H7 (cell line): ENCODE data around the genes LTBP4, NUMBL, CCDC97, CEACAM21 and RPS19.

DNA sequence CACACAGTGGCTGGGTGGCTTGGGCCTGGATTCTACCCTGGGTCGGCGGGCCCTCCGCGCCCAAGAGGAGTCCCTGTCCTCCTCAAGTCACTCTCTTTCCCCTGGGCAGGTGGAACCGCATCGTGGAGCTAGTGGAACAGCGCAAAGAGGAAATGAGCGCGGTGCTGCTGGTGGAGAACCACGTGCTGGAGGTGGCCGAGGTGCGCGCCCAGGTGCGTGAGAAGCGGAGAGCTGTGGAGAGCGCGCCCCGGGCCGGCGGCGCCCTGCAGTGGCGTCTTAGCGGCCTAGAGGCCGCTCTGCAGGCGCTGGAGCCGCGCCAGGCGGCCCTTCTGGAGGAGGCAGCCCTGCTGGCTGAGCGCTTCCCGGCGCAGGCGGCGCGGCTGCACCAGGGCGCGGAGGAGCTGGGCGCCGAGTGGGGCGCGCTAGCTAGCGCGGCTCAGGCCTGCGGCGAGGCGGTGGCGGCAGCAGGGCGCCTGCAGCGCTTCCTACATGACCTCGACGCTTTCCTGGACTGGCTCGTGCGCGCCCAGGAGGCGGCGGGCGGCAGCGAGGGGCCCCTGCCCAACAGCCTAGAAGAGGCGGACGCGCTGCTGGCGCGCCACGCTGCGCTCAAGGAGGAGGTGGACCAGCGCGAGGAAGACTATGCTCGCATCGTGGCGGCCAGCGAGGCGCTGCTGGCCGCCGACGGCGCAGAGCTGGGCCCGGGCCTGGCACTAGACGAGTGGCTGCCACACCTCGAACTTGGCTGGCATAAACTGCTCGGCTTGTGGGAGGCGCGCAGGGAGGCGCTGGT, 52.7 kb downstream of the SPTBN4 start:
- RAMPAGE, long total RNA: no peak

DNA sequence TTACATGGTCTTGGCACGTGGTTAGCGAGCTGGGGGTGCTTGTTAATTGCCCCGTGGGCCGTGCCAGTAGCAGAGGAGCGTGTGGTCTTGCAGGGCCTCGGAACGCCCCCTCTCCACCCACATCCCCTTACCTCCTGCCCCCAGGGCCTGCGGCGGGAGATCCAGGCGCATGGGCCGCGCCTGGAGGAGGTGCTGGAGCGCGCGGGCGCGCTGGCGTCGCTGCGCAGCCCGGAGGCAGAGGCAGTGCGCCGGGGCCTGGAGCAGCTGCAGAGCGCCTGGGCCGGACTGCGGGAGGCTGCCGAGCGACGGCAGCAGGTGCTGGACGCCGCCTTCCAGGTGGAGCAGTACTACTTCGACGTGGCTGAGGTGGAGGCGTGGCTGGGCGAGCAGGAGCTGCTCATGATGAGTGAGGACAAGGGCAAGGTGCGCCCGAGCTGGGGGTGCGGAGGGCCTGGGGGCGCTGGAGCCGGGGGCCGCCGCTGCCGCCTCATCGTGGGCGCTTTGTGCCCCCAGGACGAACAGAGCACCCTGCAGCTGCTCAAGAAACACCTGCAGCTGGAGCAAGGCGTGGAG, 22.6 kb upstream of the SHKBP1 start:
- RAMPAGE, long total RNA: no peak

DNA sequence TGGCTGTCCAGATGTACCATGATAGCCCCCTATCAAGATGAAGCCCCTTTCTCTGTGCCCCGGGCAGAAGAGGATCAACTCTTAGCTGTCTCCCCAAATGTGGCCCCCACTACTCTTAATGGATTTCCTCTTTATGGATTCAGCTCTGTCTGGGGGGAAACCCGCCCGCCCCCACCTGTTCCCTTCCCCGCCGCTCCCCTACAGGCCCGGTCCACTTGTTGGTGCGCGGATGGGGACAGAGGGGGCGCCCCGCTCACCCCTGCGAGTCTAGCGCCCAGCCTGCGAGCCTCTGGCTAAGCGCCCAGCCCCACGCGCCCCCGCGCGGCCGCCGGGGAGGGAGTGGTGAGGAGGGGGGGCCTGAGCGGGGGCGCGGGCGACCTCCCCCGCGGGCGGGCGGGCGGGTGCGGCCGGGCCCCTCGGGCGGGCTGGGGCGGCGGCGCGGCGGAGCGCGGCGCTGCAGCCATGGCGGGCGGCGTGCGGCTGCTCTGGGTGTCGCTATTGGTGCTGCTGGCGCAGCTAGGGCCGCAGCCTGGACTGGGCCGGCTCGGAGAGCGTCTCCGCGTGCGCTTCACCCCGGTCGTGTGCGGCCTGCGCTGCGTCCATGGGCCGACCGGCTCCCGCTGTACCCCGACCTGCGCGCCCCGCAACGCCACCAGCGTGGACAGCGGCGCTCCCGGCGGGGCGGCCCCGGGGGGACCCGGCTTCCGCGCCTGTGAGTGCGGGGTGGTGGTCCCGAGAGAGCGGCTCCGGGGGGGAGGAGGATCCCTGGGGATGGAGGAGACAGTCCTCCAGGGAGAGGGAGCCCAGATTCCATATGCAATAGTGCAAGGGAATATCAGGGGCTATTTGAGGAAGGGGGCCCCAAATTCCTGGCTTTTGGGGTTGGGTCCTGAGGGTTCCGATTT, at the start of gene LTBP4:
Gene LTBP4 (plus strand): TSS at position 444 of the 905 bp plus-strand sequence.
- RAMPAGE, long total RNA: no peak

GRCh38 chr19:40609470-40610330, 8.5 kb downstream of the LTBP4 start:
- RAMPAGE, long total RNA: no peak

DNA sequence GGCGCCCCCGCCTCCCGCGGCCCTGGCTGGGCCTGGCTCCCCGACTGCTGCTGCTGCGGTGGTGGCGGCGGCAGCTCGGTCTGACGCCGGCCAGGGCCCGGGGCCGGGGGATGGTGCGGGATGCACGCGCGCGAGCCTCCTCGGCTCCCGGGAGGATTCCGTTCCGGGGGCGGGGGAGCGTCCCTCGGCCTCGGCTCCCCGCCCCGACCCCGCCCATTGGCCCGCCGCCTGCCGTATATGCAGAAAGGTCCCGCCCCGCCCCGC, at the start of gene NUMBL:
Gene NUMBL (minus strand): TSS at position 158 of the 264 bp plus-strand sequence.
- RAMPAGE, long total RNA: no peak

DNA sequence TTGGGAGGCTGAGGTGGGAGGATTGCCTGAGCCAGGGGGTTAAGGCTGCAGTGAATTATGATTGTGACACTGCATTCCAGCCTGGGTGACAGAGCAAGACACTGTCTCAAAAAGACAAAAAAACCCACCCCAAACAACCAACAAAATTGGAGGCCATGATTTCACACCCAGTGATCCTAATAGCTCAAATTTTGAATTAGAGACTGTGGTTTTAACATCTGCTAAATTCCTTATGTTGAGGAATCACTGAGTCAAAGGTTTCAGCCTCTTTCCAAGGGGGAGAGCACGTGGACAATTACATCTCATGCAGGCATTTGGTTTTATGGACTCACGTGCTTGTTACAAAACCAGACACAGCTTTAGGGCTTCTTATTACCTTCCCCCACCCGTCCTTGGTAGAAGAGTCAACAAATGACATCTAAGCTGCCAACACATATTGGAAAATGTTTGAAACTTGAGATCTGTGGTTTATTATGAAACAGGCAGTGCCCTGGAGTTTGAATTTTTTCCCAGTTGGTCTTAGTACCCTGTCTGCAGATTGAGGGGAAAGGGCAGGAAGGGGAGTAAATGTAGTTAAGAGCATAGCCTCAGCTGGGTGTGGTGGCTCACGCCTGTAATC, 18.5 kb downstream of the CYP2A6 start:
- RAMPAGE, long total RNA: no peak

DNA sequence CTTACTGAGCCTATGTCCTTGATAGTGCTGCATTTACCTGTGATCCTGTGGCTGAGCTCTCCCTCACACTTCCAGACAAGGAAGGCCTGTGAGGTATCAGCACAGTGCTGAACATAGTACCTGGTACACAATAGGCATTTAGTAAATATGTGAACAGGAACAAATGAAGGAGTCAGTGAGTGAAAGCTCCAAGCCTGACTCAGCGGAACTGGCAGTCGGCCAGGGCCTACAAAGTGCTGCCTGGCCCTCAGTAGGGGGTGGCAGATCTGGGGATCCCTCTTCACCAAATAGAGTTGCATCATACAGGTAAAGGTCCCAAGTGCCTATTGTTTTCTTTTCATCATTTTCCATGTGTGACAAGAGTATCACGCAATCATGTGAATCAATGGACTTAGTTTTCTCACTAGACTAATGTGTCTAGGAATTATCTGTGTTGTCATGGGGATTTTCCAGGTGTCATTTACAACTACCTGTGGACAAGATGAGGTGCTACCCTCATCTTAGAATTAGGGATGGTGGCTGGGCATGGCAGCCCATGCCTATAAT, 9.2 kb downstream of the CYP2B6 start:
- RAMPAGE, long total RNA: no peak

GRCh38 chr19:41172303-41172977, 20.6 kb upstream of the CYP2S1 start:
- RAMPAGE, long total RNA: no peak

GRCh38 chr19:41280898-41281709, 16.9 kb downstream of the HNRNPUL1 start:
- RAMPAGE, long total RNA: no peak

- RAMPAGE, long total RNA: no peak
Measured at GRCh38 chr19:41307387-41307641, 2.7 kb upstream of the CCDC97 start.

DNA sequence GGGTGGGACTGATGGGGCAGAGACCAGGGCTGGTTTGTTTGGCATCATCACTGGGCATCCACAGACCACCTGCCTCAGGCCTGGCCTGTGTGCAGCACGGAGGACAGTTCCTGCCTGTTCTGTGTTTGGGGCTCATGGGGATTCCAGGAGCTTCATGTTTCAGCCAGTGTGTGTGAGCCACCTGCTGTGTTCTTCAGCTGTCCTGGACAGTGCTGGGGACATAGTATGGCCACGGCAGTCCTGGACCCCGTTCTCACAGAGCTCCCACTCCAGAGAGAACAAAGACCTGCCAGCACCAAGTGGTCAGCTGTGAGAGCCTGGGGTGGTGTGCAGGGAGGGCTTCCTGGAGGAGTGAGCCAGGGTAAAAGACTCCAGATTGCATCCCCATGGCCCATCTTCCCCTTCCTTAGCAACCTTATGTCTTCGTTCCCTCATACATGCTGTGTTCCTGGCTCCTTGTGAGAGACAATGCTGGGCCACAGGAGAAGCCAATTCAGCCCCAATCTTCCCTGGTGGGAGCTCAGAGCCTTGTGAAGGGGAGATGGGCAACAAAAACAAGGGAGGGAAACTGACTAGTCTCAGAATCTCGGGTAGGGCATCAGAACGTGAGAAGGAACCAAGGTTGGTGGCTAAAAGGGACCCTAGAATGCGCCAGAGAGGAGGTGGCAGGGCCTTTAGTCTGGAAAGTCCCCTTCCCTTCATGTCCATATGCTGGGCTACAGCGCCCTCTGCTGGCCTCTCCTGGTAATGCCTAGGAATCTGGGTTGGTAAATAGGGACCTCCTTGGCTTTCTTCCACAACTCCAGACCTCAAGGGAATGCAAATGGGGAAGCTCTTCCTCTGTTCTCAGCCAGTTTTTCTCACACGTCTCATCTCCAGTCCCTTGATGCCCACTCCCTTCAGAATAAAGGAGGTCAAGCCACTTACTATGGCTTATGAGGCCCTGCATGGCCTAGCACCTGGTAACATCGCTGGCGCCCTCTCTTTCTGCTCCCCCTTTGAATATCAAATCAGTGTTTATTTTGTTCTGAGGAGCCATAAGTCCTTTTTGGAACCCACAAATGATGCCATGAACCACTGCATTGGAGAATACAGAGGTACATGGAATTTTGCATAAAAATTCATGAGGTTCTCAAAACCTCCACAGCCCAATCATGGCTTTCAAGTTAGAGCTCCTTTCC, 1.6 kb upstream of the CCDC97 start:
- RAMPAGE, long total RNA: no peak

DNA sequence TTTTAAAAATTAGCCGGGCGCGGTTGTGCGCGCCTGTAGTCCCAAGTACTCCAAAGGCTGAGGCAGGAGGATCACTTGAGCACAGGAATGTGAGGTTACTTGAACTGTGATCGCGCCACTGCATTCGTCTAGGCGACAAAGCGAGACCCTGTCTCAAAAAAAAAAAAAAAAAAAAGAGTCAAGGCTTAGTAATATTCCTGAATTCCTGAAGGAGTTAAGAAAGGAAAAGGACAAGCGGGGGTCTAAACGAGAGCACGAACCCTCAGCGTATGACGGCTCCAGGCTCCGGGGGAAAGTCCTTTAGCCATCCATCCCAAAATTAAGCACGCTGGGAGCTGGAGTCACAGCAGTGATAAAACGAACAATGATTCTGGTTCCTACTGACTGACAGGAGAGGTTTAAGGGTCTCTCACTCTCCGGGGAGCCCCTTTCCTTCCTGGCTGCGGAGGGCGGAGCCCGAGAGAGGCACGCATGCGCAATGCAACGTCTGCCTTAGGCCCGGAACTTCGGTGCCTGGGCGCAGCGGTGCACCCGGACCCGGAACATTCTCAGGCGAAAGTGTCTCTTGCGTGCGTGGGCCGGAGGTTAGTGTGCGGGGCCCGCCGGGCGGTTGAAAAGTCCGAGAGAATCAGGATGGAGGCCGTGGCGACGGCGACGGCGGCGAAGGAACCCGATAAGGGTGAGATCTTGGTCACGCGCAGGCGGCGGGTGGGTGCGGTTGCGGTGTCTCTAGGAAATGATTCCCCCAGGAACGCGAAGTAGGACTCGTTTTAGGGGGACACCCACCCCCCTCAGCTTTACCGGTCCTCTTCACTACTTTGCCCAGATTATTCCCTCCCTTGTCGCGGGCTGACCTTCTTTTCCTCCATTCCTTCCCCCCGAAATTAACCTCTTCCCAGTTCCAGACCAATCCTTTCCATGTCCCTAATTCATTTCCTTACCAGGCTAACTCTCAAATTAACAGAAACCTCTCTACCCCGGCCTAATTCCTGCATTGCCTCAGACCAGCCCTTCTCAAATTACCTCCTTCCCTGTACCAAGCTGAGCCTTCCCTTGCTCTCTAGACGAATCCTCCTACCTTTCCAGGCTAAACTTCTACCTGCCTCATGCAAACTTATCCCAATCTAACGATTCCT, at the start of gene CCDC97:
Gene CCDC97 (plus strand): TSS at position 495 of the 1,136 bp plus-strand sequence.
- RAMPAGE, long total RNA: no peak

GRCh38 chr19:41331476-41332531, 21.8 kb downstream of the CCDC97 start:
- RAMPAGE, long total RNA: no peak

- RAMPAGE, long total RNA: no peak
Measured at GRCh38 chr19:41344403-41345224, 9.1 kb downstream of the TGFB1 start.

- RAMPAGE, long total RNA: no peak
Measured at GRCh38 chr19:41357225-41357863, 3.6 kb upstream of the TGFB1 start.

GRCh38 chr19:41362313-41362790, 1.6 kb downstream of the B9D2 start:
- RAMPAGE, long total RNA: no peak

DNA sequence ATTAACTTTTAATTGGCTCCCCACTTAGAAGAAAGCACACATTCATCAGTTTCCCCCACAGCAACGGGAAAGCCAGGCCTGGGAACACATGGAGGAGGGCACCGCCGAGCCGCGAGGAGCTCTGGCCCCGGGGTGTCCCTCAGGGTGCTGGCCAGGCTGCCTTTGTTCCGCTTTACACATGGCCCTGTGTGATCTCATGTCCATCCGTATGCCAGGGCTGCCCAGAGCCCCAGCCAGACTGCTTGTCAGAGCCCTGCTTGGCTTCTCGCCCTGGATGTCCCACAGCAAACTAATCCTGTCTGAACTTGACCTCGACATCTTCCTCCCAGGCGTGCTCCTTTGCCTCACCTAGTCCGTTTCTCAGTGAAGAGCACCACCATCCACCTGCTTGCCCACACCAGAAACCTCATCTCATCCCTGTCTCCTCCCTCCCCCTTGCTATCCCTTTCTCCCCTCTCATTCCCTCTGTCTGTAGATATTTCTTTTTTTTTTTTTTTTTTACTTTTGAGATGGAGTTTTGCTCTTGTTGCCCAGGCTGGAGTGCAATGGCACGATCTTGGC, 14.4 kb downstream of the BCKDHA start:
- RAMPAGE, long total RNA: no peak

GRCh38 chr19:41531417-41532190, 44.4 kb upstream of the CEACAM21 start:
- RAMPAGE, long total RNA: no peak

- RAMPAGE, long total RNA: no peak
Measured at GRCh38 chr19:41575846-41576289, at the start of gene CEACAM21. TSS of gene CEACAM21 (plus strand) at chr19:41576166.

GRCh38 chr19:41859283-41860365, at the start of gene RPS19:
TSS of gene RPS19 (plus strand) at chr19:41860255.
- RAMPAGE, long total RNA: start-site peak on the plus strand at chr19:41860238-41860264, 8,562 reads